ReNcell CX (cell line): Measurements from ENCODE around the gene ZDHHC4.

GRCh38 chr7:6271438-6272233 lies 788 bp downstream of the CYTH3 start:
- PRO-cap: no peak

DNA sequence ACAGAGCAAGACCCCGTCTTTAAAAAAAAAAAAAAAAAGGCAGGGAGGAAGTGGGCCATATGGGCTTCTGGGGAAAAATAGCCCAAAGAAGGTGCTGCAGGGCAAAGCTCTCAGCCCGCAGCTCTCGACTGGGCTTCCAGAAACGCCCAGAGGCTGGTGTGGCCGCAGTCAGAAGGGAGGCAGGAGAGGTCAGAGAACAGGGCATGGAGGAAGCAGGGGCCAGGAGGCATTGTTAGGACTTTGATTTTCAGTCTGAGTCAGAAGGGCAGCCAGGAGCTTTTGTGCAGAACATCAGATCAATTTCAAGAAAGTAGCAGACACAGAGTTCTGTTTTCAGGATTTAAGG lies 35.3 kb upstream of the CYTH3 start:
- PRO-cap: unidirectional peak, plus-strand start at position 155 of the sequence

DNA sequence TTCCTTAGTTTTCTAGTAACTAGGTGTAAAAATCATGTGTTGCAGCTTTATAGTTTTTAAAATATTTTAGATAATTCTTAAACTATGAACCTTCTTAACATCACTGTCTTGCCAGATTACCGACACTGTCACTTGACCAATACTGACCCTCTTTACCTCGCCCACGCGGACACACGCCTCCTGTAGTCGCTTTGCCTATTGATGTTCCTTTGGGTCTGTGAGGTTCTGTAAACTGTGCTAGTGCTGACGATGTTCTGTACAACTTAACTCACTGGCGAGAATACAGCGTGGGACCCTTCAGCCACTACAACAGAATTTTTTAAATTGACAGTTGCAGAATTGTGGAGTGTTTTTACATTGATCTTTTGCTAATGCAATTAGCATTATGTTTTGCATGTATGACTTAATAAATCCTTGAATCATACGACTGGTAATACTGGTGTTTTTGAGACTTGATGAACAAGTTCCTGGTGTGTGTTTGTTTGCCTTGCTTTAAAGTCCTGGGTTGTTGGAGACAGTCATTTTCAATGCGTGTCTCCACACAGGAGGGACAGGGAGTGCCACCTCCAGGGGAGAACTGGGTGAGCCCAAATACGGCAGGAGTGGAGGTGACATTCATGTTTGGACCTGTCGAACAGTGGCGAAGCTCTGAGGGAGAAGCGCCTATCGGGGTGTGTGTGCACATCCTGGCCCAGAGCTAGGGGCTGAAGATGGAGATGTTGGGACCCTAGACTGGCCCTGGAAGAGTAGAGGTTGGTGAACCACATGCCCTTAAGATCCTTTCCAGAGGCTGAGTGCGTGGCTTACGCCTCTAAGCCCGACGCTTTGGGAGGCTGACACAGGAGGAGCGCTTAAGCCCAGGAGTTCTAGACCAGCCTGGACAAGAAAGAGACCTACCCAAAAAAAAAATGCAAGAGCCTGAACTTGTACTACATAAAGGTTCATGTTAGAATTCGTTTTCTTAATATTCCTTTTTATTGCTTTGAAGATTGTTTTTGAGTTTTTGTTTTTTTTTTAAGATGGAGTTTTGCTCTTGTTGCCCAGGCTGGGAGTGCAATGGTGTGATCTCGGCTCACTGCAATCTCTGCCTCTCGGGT lies 29.6 kb downstream of the RAC1 start:
- PRO-cap: no peak

GRCh38 chr7:6412556-6413374 lies 35.0 kb downstream of the DAGLB start:
- PRO-cap: no peak

DNA sequence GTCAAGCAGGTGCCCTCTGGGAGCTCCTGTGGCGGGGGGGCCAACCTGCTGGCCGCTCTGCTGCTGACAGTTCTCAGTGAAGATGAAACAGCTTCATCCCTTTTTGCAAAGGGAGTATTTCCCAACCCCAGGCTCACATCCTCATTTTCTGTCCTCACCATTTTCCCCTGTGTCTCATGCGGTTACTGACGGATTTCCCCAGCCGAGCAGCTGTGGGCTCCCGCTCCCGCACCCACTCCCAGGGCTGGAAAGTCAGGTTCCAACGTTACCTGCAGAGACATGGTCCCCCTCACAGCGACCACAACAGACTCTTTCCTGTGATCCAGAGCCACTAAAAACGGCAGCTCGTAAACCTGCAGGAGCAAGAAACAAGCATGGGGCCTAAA lies 23.3 kb downstream of the DAGLB start:
- PRO-cap: no peak

DNA sequence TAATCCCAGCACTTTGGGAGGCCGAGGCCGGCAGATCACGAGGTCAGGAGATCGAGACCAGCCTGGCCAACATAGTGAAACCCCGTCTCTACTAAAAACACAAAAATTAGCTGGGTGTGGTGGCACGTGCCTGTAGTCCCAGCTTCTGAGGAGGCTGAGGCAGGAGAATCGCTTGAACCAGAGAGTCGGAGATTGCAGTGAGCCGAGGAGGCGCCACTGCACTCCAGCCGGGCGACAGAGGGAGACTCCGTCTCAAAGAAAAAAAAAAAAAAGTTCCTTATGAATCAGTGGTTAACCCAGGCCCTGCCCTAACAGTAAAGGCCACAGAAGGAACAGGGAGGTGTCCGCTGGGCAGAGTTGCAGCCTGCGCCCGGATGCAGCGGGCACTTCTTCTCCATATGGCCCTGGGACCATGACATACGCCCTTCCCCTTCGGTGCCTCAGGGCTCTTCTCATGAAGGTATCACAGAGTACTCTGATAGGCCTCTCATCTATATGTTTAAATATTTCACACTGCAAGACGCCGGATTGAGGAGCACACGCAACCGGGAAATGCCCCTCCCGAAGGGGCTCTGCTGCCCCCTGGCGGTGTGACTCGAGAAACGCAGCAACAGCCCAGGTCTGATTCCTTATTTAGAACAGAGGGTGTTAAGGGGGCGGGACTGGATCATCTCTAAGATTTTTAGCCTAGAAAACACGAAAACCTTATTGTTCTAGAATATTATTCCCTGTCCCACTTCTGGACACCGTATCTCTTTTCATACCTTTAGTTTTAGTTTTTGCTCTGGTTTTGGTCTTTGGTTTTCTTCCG lies 12.3 kb downstream of the DAGLB start:
- PRO-cap: no peak

- PRO-cap: no peak
These were observed 20.2 kb downstream of the GRID2IP start for GRCh38 chr7:6531074-6531527.

DNA sequence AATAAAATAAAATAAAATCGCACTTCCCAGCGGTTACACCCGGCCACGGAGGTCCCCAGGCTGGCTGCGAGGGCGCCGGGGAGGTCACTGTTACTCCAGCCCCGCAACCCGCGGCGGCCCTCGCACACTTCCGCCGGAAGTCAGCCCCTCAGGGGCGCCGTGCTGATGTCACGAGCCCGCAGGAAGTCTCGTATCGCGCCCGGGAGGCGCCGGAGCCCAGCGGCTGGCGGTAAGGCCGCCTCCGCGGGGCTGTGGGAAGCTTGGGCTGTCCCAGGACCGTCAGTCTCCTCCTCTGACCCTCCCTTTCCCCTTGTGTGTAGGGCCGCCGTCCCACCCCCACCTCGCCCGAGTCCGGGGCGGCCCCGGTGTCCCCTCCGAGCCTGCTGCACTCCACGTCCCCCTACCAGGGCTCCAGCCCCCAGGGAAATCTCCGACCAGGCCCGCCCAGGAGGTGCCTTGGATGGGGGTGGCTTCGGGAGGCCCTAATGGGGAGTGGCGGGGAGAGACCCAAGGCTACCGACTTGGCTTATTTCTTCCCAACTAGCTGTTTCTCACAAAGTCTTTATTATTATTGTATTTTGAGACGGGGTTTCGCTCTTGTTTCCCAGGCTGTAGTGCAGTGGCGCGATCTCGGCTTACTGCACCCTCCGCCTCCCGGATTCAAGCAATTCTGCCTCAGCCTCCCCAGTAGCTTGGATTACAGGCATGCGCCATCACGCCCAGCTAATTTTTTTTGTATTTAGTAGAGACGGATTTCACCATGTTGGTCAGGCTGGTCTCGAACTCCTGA lies at the start of gene ZDHHC4:
TSS of gene ZDHHC4 (plus strand) at position 185 of the 790 bp plus-strand sequence.
- PRO-cap: bidirectional peak, plus-strand start at position 199 of the sequence, minus-strand start at position 109 of the sequence

DNA sequence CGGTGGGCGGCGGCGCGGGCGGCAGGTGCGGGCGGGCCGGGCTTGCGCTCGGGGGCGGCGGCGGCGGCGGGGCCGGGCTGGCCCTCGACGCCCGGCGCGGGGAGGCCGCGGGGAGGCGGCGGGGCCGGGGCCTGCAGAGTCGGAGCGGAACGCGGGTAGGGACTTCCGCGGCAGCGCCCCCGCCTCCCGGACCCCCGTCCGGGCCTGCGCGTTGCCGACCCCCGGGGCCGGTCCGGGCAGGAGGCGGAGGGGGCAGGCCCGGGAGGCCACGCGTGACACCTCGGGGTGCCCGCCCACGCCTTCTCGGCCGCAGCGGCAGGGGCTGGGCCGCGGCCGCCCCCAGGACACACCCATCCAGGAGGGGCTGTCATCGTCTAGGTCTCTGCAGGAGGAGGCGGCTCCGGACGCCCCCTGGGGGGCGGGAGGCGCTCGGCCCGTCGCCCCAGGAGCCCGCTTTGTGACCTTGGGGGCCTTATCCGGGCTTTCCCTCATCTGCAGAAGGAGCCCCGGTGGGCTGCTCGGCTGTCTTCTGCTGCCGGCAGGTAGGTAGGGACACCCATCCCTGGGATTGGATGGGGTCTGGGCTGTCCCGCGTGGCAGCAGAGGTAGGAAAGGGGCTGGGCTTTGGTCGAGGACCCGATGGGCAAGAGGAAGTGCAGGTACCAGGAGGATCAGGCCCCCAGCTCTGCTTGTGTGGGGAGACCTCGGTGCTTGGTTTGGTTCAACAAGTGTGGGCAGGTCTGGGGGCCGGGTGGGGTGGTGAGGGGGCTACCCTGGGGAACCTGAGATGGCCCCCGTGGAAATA lies 552 bp downstream of the ZNF316 start:
- PRO-cap: no peak

DNA sequence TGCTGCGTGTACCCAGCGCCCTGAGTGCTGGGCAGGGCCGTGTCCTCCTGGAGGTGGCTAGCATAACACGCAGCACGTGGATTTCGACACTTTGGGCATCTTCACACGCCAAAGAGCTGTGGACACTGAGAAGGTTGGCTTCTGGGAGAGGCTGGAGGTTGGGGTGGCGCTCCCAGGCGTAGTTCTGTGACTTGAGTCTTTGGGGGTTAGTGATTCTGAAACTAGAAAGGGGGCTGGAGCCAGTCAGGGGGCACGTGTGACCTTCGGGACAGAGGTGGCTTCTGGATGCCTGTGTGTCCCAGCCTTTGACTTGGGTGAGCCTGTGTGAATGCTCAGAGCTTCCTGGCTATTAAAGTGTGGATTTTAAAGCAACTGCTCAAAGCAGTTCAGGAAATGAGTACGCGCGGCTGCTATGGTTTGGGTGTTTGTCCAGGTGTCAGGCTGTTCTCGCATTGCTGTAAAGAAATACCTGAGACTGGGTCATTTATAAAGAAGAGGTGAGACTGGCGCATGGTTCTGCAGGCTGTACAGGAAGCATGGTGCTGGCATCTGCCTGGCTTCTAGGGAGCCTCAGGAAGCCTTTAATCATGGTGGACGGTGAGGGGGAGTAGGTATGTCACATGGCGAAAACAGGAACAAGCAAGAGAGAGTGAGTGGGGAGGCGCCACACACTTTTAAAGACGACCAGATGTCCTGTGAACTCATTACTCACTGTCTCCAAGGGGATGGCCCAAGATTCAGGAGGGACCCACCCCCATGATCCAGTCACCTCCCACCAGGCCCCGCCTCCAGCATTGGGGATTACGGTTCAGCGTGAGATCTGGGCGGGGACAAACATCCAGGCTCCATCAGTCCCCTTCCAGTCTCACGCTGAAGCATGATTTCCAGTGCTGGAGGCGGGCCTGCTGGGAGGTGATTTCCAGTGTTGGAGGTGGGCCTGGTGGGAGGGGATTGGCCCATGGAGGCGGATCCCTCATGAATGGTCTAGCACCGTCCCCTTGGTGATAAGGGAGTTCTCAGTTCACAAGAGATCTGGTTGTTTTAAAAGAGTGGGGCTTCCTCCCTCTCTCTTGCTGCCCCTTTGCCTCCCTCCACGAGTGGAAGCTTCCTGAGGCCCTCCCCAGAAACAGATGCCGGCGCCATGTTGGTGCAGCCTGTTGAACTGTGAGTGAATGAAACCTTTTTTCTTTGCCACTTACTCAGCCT lies 3.1 kb downstream of the ZNF316 start:
- PRO-cap: no peak

- PRO-cap: no peak
These were observed 4.8 kb downstream of the ZNF12 start for GRCh38 chr7:6701726-6702626.

GRCh38 chr7:6945940-6946453 lies 119.9 kb upstream of the CCZ1B start:
- PRO-cap: no peak

DNA sequence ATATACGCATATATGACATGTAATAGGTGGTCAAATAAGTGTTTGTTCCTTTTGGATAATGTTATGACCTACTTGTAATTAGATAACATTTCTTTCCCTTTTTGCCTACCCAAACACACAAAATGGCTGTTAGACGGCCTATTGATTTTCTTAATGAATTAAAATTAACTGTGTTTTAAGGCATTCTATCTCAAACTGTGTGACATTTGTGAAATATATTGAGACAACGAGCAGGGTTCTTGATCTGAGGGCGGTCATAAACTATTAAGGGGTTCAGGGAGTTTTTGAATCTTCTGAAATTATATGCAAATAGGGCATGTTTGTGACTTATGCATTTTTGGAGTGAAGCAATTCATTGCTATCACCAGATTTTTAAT lies 23.6 kb upstream of the C1GALT1 start:
- PRO-cap: no peak

DNA sequence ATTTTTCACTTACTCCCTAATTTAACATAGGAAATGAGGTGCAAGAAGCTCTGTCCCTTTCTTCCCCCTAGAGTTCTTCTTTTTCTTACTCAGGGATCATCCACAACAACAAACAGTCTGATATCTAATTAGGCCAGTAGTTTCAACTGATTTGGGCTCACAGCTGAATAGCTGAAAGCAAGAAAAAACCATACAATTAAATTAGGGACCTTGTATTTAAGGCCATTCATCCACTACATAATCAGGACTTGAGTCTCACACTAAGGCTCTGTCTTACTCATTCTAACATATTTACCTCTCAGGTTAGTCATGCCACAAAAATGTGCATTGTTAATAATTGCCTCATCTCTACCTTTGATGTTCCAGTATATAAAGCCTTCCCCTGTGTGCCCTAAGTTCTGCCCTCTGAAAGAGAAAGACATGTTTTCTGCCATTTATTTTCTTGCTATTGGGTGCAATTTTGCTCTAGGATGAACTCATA lies 5.4 kb upstream of the C1GALT1 start:
- PRO-cap: no peak

DNA sequence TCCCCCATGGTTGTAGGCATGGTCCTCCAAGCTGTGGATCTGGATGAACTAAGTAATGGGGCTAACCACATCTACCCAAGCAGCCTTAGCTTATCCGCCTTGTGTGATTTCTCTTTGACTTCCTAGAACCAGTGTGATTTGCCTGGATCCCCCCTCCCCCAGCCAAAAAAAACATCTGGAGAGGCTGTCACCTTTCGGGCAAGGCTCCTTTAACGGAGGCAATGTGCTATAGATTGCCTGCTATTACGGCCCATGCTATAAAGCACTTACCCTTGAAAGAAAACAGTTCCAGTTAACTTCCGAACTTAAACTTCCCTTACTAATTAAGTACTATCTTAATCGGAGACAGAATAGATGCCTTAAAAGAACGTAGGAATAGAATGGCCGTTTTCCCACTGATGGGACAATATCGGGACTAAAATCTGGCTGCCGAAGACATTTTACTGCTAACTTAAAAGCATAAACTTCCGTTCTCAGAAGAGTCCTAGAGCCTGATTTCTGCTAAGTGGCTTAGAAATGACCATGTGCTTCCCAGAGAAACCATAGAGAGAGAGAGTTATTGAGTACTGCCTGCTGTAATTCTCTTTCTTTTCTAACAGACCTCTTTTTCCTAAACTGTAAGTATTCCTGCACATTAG lies 34.1 kb downstream of the C1GALT1 start:
- PRO-cap: no peak

GRCh38 chr7:7221176-7222186 lies 39.1 kb downstream of the C1GALT1 start:
- PRO-cap: no peak

GRCh38 chr7:7310821-7311119 lies 128.4 kb downstream of the C1GALT1 start:
- PRO-cap: no peak

- PRO-cap: no peak
These were observed 8.1 kb upstream of the RPA3 start for GRCh38 chr7:7726335-7727034.

GRCh38 chr7:7830020-7830593 lies 111.7 kb upstream of the RPA3 start:
- PRO-cap: no peak

DNA sequence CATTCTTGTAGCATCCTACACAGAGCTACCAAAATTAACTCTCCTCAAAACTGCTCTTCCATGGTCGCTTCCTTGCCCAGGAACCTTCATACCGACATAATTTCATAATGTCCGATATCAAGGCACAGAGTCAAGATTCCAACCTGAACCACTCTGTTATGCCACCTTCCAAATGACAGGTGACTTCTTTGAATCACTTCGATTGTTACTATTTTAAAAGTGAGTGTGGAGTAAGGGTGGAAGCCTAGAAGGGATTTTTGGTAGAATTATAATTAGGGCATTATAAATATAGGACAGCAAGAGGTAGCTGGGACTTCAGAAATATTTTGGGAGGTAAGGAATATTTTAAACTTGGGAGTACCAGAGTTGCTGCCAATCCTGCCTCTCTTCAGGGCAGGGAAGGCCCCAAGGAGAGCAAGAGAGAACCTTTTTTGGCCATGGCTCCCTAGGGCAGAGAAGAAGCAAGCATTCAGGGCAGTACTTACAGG lies 73.6 kb downstream of the ICA1 start:
- PRO-cap: no peak